Islet of Langerhans (tissue), 1 donor: ENCODE measurements around a stretch of chr10.

- RRBS = no CpG with 5 or more reads among the region's 2 CpGs
Measured at GRCh38 chr10:112261257-112261592, 22.0 kb upstream of the TECTB start.

DNA sequence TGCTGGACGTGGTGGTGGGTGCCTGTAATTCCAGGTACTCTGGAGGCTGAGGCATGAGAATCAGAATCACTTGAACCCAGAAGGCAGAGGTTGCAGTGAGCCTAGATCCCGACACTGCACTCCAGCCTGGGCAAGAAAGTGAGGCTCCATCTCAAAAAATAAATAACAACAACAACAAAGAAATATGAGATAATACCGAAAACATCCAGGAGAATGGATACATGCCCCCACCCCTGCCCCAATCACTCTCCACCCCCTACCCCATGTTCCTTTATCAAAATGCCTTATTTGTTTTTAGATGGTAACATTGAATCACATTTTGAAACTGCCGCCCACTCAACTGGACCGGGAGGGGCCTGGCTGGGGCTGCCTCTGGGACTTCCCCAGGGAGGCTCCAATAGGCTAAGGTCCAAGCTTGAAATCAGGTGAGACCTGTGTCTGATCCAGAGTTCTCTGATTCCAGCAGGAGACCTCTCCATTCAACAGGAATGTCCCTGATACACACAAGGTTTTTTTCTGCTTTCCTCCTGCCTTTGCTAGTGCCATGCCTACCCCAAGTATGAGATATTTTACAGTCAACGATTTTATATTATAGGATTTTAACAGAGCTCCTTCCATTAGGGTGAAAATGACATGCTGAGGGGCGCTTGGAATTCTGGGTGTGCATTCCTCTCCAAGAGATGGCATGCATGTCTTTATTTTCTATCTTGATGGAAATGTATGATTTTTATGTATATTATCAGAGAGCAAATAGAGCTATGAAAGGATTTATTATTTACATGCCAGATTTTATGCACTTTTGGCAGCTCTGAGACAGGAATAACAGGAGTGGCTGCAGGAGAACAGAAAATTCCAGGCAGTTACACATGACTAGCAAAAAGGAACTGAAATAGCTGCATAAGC lies 43.7 kb upstream of the ACSL5 start:
- RRBS = no CpG with 5 or more reads among the region's 7 CpGs

- RRBS = no CpG with 5 or more reads among the region's 17 CpGs
Measured at GRCh38 chr10:112375855-112376530, 2.1 kb downstream of the ACSL5 start.

- RRBS = no CpG with 5 or more reads among the region's 9 CpGs
Measured at GRCh38 chr10:112376996-112377454, 3.1 kb downstream of the ACSL5 start.

GRCh38 chr10:112392927-112393140 lies 18.9 kb downstream of the ACSL5 start:
- RRBS = no CpG with 5 or more reads among the region's 1 CpG

DNA sequence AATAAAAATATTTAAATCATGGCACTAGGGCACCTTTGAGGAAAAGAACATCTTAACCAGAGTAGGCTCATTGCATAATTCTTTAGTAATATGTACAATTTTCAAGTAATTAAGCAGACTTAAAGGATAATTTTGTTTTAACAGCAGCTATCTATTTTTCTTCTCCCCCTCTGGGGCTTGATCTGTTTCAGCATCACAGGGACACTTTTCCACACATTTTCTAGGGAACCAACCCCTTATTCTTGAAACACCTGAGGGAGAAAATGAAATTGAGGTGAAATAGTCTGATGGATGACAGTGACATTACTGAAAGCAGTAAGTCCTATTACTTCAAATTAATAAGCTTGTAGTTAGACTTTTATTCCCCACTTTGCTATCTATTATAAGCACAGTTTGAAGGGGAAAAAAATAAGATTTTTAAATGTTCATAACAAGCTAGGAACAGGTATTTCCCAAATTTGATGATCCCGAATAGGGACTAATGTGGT lies 16.0 kb downstream of the ZDHHC6 start:
- RRBS = no CpG with 5 or more reads among the region's 1 CpG

DNA sequence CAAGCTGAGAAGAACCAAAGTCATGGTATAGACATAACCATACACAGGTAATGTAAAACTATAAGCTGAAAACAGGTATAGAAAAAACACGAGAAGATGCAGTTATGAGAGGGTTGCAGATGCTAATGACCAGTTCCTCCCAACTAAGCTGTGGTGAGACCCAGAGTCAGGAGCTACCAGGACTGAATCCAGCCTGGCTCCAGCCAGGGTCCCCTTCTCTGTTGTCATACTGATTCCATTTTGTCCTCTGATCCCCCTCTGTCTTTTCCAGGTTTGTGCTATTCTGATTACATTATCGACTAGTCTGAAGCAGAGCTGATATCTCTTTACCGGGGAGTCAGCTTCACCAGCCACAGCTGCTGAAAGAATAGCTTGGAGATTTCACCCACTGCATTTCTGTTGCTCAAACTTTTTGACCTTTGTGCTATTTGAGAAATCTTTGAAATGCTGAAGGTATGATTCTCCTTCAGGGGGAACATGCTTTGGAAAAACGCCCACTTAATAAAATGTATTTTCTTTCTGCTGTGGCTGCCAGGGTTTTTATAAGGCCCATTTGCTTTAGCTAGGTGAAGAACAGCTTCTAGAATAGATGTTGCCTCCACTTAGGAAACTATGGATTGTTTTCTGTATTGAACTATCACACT lies 197.8 kb upstream of the TCF7L2 start:
- RRBS = no CpG with 5 or more reads among the region's 4 CpGs

- RRBS = no CpG with 5 or more reads among the region's 9 CpGs
Measured at GRCh38 chr10:112792648-112793154, 157.3 kb upstream of the TCF7L2 start.

GRCh38 chr10:112958176-112958805 lies 8.2 kb downstream of the TCF7L2 start:
- RRBS = no CpG with 5 or more reads among the region's 9 CpGs

DNA sequence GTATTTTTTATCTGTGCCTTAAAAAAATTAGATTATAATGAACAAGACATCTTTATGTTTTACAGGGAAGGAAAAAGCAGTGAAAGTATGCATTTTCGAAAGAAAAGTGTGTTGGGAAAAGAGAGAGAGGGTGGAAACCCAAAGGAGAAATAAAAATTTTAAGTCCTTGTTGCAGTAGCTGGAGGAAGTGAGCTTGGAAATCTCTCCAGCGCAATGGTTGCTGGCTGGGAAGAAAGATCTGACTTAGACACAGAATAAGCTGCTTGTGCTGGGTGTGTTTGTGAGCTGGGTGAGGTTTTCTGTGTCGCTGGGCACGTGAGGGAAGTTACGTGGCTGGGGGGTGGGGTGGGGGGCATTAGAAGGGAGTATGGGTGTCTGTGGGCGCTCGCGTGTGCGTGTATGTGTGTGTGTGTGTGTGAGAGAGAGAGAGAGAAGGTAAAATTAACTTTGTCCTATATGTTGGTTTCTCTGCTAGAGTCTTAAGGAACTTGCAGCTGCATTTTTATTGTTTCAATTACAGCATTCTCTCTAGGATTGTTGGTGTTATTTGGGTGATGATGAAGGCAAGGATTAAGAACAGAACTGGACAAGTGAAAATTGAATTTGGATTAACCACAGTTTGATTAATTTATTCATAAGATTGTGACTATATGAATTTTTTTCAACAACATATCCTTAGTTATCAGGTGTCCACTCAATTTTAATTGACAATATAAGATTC lies 11.6 kb downstream of the TCF7L2 start:
- RRBS = no CpG with 5 or more reads among the region's 9 CpGs

DNA sequence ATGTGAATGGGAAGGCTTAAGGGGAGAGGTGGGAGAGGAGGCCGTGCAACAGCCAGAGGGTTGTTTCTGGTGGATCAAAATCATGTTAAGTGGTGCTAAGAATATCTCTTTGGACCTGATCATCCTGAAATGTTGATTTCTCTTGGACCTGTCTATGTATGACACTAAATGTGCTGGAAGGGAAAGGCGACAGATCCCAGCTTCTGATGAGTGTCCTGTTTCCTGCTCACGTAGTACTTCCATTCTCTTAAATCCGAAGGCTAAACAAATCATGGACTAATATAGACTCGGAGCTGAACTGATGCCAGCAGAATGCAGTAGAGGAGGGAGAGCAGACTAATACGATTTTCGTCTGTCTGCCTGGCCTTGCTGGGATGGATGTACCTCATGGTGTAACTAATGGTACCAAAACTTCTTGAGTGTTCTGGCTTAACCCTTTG lies 15.0 kb downstream of the TCF7L2 start:
- RRBS = no CpG with 5 or more reads among the region's 7 CpGs

DNA sequence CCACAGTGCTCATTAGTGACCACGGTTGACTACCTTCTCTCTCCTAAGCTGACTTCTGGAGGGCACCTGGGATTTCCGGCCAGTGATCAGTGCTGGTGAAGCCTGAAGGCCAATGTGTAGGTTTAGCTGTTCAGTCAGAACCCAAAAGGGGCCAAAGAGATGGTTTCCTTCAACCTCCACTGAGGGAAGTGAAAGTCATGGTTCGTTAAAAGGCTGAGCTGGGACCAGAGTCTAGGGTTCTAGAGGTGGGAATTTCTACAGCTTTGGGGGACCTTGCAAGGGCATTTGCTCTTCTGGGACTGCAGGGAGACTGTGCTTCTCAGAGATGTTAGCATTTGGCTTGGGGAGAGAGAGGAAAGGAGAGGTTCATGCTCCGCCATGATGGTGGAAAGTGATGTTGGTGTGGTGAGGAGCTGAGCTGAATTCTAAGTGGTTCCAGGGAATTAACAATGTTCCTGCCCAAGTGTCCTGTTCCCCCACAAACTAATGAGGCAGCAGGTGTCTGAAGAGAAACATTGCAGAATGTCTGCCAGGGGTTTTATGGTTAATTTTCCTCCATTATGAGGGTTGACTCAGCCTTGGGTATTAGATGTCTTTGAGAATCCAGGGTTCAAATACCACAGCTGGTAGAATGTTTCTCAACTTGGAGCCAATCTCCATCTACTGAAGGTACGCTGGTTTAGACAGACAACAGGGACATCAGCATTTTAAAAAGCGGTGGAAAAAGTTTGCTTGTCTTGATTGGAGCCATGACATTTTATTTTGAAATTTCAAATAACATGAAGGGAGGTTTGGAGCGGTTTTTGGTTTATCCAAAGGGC lies 46.7 kb downstream of the TCF7L2 start:
- RRBS = no CpG with 5 or more reads among the region's 7 CpGs

DNA sequence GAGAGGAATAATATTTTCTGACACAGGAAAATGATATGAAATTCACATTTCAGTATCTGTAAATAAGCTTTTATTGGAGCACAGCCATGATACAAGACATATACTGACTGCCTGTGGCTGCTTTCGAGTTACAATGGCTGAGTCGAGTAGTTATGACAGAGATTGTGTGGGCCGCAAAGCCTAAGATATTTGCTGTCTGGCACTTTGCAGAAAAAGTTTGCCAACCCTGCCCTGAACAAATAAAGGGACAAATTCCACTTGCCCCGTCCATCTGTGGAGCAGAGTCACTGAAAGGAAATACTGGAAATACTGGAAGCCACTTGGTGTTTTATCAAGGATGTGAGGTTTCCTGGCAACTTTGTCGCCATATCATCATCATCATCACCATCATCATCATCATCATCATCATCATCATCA lies 85.7 kb downstream of the TCF7L2 start:
- RRBS = no CpG with 5 or more reads among the region's 5 CpGs

DNA sequence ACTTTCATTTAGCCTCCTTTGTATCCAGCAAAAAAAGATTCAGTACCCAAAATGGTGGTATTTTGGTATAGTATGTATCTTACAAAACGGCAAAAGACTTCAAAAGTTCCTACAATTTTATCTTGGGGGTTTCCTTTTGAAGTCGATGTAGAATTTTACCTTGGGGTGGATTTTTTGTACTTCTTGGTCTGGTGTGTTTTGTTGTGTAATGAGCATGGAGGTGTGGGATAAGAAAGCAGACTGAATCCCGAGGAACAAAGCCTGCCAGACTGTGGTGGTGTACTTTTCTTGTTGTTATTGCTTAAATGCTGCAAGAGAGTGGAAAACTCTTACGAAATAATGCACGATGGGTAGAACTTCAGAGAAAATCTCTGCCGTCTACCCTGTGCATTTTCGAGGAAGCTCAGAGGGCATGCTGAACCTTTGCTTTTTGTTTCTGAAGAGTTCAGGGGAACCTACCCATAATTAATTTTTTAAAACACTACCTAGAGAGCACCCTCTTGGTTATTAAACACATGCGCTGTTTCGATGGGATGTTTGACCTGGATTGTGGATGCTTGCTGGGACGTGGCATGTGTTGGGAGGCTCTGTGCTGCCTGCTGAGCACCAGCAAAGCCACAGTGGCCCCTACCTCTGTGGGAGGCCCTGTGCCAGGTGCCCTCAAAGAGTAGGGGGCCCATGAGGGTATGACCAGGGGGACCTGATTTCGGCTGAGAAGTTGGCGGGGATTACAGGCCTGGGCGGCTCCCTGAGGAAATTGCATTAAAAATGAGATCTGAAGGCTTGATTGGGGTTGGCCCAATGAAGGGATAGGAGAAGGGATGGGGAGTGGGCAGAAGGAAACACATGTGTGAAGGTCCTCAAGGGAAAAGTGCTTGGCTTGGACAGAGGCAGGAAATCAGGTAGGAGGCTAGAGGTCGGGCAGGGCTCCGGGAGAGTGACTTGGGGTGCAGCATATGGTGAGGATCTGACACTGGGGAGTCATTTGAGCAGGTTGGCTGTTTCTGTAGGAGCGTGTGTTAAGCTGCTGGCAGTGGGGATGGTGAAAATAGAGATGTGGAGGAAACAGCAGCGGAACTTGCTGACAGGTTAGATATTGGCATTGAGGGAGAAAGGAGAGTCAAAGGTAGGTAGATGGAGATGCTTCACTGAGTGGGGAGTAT lies 94.2 kb downstream of the TCF7L2 start:
- RRBS = no CpG with 5 or more reads among the region's 17 CpGs

GRCh38 chr10:113045078-113045693 lies 95.1 kb downstream of the TCF7L2 start:
- RRBS = no CpG with 5 or more reads among the region's 9 CpGs

DNA sequence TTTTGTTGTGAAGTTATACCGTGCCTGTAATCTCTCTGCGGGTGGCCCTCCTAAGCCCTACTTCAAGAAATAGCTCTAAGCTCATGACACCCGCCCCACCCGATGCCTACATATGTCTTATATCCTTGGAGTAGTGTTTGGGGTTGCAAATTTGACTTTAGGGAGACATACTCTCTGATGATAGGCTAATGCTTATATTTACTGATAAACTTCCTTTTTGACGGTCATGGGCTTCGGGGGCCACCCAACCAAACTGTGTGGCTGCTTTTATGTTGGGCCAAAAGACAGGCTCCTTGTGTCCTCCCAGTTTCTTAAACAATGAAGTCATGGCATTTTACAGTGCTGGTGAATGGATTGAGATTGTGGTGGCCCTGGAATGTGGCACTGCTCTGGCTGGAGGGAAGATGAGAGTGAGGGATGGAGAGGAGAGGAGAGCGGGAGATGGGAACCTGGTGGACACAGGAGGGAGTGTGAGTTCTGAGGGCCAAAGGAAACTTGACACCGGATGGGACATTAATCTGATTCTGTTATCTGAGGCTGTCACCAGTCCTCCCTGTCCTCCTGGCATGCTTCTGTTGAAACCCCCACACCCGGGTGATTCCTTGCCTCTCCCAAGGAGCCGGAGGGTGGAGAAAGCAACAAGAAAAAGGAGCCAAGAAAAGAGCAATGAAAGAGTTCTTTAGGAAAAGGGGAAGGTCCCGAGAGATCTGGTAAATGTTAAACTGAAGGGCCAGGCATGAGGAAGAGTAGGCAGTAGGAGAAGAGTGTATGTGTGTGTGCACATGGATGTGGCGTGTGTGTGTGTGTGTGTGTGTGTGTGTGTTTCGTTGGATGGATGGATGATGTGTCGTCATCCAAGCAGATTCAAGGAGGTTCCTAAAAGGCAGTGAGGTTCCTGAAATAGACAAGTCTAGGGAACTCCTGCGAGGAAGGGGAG lies 113.3 kb downstream of the TCF7L2 start:
- RRBS = 72% methylated on average over 2 of the region's 15 CpGs

GRCh38 chr10:113091597-113092445 lies 141.8 kb downstream of the TCF7L2 start:
- RRBS = no CpG with 5 or more reads among the region's 10 CpGs

DNA sequence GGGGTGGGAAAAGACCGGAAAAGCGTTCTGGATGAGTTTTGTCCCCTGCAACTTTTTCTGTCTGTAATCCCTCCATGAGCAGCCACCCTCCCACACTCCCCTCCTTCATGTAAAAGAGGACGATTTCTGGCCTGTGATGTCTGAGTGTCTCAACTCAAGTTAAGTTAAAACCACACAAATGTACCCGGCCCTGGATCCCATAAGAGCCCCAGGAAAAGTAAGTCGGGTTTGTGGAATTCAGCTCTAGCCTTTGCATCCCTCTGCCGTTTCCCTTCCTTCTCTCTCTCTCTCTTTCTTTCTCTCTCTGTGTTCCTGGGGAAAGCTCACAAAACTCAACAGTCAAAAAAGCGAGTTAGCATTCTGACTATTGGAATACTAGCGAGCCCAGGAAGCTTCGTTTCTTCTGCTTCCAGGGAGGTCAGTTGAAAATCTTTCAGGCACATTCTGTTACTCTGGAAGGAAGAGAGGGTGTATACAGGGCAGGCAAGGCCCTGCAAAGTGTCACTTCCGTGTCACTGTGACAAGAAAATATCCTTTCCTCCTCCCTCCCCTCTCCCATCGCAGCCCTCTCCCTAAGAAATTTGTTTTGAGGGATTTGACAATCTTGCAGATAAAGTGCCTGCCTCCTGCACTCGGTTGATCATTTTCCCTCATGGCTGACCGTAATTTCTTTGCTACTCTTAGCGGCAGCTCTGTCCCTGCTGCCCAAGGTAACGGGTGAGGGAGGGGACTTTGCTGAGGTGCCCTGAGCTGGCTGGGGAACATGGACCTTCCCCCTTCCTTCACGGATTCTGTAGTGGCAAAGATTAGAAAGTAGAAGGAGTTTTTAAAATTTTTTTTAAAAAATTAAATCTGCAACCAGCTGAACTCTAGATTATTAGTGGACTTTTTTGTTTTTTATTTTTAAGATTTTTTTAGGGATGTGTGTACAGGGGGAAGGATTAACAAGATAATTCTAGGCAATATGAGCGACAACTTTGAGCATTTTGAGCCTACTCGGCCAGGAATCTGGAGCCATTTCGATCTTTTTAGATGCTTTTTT lies 178.9 kb downstream of the TCF7L2 start:
- RRBS = no CpG with 5 or more reads among the region's 19 CpGs

GRCh38 chr10:113147986-113148507 lies 198.0 kb downstream of the TCF7L2 start:
- RRBS = 98% methylated on average over 3 of the region's 7 CpGs